SP-49 (cell line): ENCODE measurements around the gene OSBPL9.

- PRO-cap: no peak
Measured at GRCh38 chr1:47482134-47482333, 44.2 kb downstream of the FOXD2 start.

GRCh38 chr1:47558366-47558879 is 120.6 kb downstream of the FOXD2 start:
- PRO-cap: no peak

DNA sequence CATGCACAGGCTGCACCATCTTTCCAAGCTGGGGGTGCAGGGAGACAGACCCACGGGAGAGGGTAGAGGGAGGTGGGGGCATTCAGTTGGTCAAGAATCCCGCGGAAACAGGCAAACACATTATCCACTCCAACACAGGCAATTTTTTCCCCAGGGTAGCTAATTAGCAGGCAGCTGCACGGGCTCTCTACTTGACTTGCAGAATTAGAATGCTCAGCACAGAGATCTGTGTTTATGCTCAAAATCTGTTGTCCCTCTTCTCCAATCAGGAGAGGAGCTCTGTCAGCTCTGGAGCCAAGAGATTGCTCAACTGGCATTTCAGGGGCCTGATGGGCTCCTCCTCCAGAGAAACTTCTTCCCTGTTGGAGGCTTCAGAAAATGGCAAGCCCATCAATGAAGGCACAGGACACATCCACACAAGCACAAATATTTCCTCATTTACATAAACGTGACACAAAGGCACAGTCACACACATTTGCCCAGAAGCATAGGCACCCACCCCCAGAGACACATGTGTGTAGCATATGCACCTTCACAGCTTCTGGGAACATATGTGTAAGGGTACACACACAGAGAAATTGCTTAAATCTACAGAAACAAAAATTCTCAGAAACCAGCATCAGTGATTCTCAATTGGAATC is 267.9 kb downstream of the FOXD2 start:
- PRO-cap: no peak

GRCh38 chr1:47913126-47913717 is 84.0 kb downstream of the TRABD2B start:
- PRO-cap: no peak

- PRO-cap: no peak
Measured at GRCh38 chr1:47980720-47981471, 16.3 kb downstream of the TRABD2B start.

- PRO-cap: no peak
Measured at GRCh38 chr1:48241521-48242787, 19.4 kb downstream of the SLC5A9 start.

GRCh38 chr1:48247342-48247877 is 24.9 kb downstream of the SLC5A9 start:
- PRO-cap: no peak

GRCh38 chr1:50047690-50048470 is 24.1 kb upstream of the AGBL4 start:
- PRO-cap: no peak

- PRO-cap: no peak
Measured at GRCh38 chr1:50821855-50822294, 138.2 kb downstream of the FAF1 start.

GRCh38 chr1:50909313-50910319 is 50.5 kb downstream of the FAF1 start:
- PRO-cap: no peak

GRCh38 chr1:50927643-50928548 is 32.2 kb downstream of the FAF1 start:
- PRO-cap: no peak

GRCh38 chr1:51210299-51210664 is 25.8 kb upstream of the RNF11 start:
- PRO-cap: no peak

DNA sequence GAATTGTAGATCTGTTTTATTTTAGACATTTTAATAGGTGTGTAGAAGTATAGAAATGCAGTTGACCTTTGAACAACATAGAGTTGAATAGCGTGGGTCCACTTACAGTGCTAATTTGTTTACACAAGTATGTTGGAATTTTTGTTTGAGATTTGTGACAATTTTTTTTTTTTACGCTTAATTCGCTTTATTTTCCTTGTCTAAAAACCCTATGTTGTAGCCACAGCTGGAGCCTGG is 14.2 kb downstream of the RNF11 start:
- PRO-cap: no peak

DNA sequence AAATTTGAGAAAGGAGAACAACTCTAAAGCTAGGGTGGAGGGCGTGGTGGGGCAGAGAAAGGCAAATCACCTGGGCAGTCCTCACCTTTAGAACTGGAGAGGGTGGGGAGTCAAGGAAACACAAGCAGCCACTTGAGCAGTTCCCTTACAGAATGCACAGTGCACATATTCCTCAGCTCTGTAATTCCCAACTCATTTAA is 27.5 kb downstream of the EPS15 start:
- PRO-cap: no peak

DNA sequence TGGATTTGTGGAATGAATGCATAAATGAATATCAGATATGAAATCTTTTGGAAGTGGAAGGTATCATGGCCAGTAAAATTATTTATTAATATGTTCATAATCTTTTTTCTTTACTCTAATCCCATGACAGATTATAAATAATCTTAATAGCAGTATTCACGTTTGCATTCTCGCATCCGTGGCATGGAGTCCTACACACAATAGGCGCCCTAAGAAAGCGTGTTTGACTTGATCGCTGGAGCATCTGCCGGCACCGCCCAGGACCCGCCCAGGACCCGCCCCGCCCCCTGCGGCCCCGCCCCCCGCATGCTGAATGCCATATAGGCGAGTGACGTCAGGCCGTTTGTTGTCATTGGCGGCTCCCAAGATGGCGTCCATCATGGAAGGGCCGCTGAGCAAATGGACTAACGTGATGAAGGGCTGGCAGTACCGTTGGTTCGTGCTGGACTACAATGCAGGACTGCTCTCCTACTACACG is at the start of gene OSBPL9:
OSBPL9 (plus strand) TSS at position 349 of the 478 bp plus-strand sequence.
- PRO-cap: bidirectional peak, plus-strand start at position 380 of the sequence, minus-strand start at position 202 of the sequence

- PRO-cap: no peak
Measured at GRCh38 chr1:51687475-51687973, 70.6 kb downstream of the OSBPL9 start.

GRCh38 chr1:51773858-51774180 is 104.7 kb downstream of the NRDC start:
- PRO-cap: no peak

- PRO-cap: no peak
Measured at GRCh38 chr1:51790649-51791362, 87.7 kb downstream of the NRDC start.

DNA sequence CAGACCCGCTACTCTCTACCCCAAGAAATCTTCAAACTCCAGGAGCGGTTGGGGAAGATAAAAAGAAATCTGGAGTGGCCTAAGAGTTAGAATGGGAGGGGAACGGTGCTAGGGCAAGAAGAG is 312 bp downstream of the TXNDC12 start:
- PRO-cap: no peak

DNA sequence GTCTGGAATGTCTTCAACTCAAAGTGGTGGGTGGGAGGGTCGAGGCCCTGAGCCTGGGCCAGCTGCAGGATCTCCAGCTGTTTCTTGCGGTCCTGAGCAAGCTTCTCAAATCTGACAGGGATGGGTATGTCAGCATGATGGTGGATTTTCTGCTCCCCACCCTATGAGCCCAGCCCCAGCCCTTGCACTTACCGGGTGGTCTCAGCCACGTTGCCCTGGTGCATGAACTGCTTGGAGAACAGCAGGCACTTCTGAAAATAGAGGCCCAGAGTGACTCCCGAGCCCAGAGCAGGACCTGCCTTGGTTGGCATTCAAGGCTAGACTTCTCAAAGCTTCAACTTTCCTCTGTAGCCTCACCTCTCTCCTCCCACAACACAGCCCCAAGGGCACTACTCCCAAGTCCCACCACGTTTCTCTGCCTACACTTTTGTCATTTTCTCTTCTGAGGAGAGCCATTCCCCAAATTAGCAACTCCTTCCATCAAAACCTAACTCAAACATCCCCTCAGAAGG is 9.8 kb downstream of the CC2D1B start:
- PRO-cap: no peak